Astrocyte (in vitro differentiated cells and primary cell): Measurements from ENCODE around the gene CTSZ.

- PRO-cap, result unidirectional peak, minus-strand start at chr20:59007254
- RRBS, 2 experiments, result 7% methylated on average over 22 to 35 of the region's 91 CpGs
Measured at GRCh38 chr20:59006563-59007655, at the start of gene CTSZ. Gene CTSZ (minus strand): TSS chr20:59007254.

DNA sequence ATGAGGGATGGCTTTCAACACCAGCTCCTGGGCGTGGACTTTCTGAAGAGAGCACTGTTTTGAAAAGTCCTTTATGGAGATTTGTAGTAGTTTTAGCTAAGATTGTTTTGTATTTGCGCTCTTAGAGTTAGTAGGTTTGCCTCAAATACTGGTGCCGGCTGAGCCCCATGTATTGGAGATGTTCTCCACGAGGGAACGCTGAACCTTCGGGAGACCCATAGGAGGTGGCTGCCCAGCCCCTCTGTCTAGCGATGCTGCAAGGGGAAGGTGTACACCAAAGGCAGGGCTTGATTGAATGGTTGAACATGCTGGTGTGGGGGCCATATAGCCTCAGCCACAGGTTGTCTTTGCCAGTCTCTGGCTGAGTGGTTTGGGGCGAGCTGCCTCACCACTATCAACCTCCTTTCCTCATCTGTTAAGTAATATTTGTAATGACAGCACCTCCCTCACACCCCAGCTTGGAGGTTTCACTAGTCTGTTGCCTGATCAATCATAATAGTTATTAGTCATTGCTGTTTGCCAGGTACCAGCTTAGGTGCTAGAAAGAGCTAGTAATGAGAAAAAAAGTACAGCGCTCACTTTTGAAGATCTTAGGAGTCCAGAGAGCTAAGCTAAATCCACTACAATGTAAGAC is 11.9 kb upstream of the ZNF831 start:
- PRO-cap, result no peak
- RRBS, 2 experiments, result no CpG with 5 or more reads among the region's 9 CpGs

- PRO-cap, result no peak
- RRBS, 2 experiments, result no CpG with 5 or more reads among the region's 9 CpGs
Measured at GRCh38 chr20:59164626-59165482, 1.2 kb downstream of the ZNF831 start.

- PRO-cap, result no peak
- RRBS, 2 experiments, result no CpG with 5 or more reads among the region's 11 CpGs
Measured at GRCh38 chr20:59316833-59317393, 16.5 kb downstream of the EDN3 start.

DNA sequence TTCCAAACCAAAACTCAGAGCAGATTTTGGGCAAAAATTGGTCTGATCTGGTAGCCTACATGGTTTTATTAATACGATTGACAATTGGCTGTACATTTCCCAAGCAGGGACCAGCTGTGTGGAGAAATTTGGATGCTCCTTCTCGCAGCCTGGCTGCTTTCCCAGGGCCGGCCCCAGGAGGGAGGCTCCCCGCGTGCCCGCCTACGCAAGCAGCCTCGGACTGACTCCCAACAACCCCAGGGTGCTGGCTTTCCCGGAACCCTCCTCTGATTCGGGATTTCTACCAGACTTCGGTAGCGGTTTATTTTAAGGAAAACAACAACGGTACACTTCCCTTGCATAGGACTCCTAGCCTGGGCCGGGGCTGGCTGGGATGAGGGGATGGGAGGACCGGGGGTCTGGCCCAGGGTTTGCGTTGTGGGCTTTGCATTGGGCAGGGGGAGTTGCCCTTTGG is 20.9 kb upstream of the PHACTR3 start:
- PRO-cap, result no peak
- RRBS, 2 experiments, result 10 to 43% methylated on average over 3 to 5 of the region's 16 CpGs

DNA sequence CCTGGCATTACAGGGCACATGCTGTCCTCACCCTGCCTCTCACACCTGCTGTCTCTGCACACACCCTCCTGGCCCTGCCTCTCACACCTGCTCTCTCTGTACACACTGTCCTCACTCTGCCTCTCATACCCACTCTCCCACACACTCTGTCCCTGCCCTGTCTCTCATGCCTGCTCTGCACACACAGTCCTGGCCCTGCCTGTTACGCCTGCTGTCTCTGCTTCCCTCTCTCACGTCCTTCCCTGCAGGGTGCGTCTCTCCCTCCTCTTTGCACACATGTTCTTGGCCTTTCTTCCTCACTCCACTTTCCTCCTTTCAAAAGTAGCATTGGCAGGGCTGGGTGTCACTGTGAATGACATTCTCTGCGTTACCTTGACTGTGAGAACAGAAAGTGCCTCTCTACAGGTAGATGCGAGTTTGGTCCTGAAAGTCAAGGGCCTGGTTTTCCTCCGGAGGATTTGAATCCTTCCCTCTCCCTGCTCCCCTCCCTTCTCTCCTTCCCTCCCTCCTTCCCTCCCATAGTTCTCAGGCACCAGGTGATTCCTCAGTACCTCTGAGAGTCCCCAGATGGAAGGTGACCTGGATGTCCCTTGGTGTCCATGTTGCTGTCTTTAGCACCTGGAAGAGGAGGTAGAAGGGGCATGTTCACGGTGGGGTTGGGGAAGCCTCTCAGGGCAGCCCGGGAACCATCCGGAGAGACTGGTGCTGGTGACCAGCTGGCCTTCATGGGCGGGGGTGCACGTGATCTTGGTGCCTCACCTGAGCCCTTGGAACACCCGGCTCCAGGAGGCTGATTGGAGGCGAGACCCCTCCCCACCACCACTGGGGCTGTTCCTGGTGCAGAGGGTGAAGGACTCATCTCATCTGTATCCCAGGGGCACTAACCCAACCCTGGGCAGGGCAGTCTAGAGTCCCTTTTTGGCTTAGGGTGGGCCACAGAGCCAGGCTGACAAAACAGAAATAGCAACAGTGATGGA is 106.6 kb downstream of the SYCP2 start:
- PRO-cap, result no peak
- RRBS, 2 experiments, result 73 to 82% methylated on average over 2 of the region's 13 CpGs

DNA sequence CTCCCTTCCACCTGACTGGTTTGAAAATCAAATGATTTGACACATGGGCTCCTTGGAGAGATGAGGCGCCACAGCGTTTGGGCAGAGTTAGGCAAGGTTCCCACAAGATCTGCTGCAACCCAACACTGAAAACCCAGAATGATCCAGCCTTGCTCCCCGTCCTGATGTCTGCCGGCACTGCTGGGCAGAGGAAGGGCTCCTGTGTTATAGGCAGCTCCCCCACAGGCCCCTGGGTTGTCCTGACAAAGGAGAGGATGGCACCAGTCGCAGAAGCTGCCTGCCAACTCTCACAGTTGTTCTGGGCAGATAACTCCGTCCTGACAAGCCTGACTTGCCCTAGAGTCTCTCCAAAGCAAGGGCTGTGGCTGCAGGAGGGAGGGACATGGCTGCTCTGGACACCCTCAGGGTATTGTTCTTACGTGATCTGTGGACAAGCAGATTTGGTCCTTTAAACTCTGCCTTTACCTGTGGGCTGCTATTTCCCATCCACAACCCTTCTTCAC is 243.8 kb downstream of the CDH26 start:
- PRO-cap, result no peak
- RRBS, 2 experiments, result no CpG with 5 or more reads among the region's 7 CpGs

DNA sequence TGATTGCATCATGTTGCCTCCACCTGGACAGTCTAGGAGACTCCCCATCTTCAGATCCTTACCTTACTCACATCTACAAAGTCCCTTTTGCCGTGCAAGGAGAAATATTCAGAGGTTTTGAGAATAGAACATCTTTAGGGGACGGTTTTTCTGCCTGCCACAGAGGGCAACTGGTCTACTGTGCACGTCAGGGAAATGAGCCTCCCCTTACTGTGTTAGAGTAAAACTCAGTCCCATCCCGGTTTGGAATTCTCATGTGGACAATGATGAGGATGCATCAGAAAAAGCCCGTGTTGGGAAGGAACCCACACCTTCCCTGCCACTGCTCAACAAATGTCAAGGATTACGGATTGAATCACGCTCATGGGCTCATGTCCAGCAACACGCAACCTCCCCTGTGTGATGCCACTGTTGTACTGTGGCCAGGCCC is 459.7 kb upstream of the CDH4 start:
- PRO-cap, result no peak
- RRBS, 2 experiments, result no CpG with 5 or more reads among the region's 8 CpGs

GRCh38 chr20:61648576-61648904 is 396.5 kb downstream of the CDH4 start:
- PRO-cap, result no peak
- RRBS, 2 experiments, result no CpG with 5 or more reads among the region's 6 CpGs

DNA sequence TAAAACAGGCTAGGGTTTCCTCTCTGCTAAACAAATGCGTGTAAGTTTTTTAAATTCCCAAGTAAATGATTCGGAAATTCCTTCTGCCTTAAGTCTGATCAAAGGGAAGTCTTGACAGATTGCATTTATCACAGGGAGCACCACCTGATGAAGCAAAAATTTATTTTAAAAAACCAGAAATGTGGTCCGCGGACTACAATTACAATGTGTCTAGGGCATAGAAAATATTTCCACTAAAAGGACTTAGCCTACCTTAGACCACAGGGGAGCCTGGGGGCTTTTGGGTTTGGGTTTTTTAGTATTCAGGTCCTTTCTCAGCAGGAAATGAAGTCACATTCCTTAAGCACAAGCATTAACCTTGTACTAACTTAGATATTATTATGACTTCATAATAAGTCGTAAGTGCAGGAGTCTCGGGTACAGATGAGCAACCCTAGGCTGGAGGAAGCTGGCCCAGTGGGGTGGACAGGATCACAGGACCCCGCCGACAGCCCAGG is 378.0 kb downstream of the TAF4 start:
- PRO-cap, result no peak
- RRBS, 2 experiments, result no CpG with 5 or more reads among the region's 8 CpGs

DNA sequence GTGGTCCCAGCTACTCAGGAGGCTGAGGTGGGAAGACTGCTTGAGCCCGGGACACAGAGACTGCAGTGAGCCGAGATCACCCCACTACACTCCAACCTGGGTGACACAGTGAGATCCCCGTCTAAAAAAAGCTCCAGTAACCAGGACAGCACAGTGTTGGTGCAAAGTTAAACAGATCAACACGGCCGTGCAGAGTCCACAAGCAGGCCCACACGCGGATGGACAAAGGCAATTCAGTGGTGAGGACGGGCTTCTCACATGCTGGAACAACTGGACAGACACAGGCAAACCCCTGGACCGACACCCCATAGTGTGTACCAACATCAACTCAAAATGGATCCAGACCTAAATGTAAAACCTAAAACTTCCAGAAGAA is 41.7 kb downstream of the TAF4 start:
- PRO-cap, result no peak
- RRBS, 2 experiments, result no CpG with 5 or more reads among the region's 9 CpGs

GRCh38 chr20:62193360-62193809 is 10.6 kb downstream of the MTG2 start:
- PRO-cap, result no peak
- RRBS, 2 experiments, result 73 to 80% methylated on average over 6 of the region's 15 CpGs

DNA sequence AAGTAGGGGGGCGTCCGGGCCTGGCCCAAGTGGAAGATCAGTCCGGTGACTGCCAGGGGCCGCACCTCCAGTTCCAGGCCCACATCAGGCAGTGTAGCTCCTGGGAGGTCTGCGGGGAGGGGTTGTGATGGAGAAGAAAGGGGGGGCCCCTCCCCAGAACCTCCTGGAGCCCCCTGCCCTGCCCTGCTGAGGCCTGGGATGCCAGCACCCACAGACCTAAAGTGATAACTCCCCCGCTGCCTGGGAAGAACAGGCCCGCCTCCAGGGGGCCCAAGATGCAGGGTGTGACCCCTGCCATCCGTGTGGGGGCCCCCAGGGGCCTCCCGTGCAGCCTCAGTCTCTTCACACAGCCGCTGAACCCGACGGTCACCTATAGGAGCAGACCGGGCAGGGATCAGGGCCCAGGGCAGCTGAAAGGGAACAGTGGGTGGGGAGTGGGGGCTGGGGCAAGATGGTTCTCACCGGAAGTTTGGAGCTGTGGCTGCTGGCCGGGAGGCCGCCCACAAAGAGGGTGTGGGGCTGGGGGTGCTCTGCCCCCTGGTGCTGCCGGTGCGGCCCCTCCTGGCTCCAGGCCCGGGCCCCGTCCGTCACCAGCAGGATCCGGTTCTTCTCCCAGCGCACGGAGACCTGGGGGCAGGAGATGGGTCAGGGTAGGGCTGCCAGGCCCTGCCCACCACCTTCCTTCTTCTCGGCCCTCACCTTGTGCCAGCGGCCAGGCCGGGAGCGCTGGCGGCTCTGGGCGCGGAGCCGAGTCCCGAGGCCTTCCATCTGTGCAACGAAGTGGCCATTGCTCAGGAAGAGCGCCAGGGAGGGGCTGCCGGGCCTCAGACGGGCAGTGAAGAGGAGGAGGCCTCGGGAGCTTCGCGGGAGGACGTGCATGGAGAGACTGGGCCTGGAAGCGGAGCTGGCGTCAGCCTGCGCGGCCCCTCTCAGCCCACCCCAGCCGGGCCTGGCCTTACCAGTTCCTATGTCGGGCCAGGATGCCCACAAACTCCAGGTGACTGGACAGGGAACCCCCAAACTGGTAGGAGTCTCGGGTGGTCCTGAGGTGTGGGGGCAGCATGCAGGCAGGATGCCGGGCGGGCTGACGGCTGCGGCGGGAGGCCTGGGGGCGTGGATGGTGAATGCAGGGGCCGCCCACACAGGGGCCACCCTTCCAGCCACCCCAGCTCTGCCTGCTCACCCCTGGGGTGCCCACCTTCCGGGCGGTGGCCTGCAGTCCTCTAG is 7.8 kb downstream of the ADRM1 start:
- PRO-cap, result no peak
- RRBS, 2 experiments, result 53 to 56% methylated on average over 5 to 19 of the region's 57 CpGs

GRCh38 chr20:62339527-62340154 is 27.5 kb downstream of the LAMA5 start:
- PRO-cap, result no peak
- RRBS, 2 experiments, result no CpG with 5 or more reads among the region's 19 CpGs

- PRO-cap, result no peak
- RRBS, 2 experiments, result 42 to 56% methylated on average over 3 of the region's 24 CpGs
Measured at GRCh38 chr20:62376248-62377061, 9.3 kb upstream of the LAMA5 start.

DNA sequence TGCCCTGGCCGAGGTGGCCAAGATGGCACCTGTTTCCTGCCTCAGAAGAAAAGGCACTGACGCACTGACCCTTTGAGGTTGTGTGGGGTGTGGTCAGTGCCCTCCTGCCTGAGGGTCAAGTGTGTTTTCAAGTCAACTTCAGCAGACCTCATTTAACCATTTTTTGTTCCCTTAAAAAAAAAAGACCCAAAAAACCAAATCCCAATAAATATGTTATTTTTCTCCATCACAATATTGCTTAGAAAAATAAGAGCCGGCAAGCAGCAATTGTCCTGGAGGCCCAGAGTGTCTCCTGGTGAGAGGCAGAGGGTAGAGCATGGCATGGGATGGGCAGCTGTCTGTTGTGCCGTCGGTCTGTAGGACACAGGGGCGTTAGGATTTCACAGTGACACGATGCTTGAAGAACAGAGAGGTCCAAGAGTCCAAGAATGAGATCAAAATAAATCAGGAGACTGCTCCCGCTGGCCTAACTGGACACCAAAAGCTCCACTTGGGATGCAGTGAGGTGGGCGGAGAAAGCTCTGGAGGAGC is 3.0 kb downstream of the RPS21 start:
- PRO-cap, result no peak
- RRBS, 2 experiments, result no CpG with 5 or more reads among the region's 9 CpGs

GRCh38 chr20:62390870-62391579 is 4.1 kb downstream of the RPS21 start:
- PRO-cap, result no peak
- RRBS, 2 experiments, result 73 to 74% methylated on average over 4 of the region's 34 CpGs

DNA sequence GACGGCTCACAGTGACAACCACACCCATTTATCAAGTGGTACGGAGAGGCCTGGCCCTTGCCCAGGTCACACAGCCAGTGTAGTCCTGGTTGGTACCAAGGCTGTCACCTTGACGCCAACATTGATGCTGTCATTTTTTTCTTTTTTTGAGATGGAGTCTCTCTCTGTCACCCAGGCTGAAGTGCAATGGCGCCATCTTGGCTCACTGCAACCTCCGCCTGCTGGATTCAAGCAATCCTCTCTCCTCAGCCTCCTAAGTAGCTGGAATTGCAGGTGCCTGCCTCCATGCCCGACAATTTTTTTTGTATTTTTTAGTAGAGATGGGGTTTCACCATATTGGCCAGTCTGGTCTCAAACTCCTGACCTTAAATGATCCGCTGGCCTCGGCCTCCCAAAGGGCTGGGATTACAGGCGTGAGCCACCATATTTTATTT is 8.3 kb downstream of the CABLES2 start:
- PRO-cap, result no peak
- RRBS, 2 experiments, result no CpG with 5 or more reads among the region's 9 CpGs

- PRO-cap, result no peak
- RRBS, 2 experiments, result no CpG with 5 or more reads among the region's 9 CpGs
Measured at GRCh38 chr20:62472558-62473105, 3.2 kb downstream of the GATA5 start.

GRCh38 chr20:62495624-62496379 is 20.0 kb upstream of the GATA5 start:
- PRO-cap, result no peak
- RRBS, 2 experiments, result 54 to 60% methylated on average over 4 of the region's 24 CpGs